HT-29 (cell line): ENCODE measurements around the gene ZNF638.

DNA sequence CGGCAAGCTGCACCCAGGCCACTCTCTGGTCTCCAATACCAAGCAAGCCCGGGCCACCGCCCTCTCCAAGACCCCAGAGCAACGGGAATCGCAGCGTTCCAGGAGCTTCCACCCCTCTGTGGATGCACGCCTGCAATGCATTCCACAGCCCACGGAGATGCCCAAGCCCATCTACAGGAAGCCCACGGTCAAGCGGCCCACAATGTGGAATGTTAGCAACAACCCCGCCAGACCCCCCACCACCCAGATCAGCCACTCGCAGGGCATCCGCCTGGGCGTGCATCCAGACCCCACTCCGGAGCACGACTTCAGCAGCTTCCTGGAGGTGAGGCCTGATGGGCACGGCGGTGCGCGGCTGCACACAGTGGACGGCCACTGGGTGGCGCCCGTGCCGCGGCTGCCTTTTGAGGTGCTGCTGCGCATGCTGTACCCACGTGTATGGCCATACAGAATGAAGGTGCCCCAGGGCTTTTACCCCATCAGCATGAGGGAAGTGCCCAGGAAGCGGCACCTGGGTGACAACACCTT is 6.3 kb downstream of the ANKRD53 start:
- RAMPAGE, long total RNA: no peak

- RAMPAGE, long total RNA: no peak
These were observed 9.6 kb upstream of the TEX261 start for GRCh38 chr2:71004342-71004701.

DNA sequence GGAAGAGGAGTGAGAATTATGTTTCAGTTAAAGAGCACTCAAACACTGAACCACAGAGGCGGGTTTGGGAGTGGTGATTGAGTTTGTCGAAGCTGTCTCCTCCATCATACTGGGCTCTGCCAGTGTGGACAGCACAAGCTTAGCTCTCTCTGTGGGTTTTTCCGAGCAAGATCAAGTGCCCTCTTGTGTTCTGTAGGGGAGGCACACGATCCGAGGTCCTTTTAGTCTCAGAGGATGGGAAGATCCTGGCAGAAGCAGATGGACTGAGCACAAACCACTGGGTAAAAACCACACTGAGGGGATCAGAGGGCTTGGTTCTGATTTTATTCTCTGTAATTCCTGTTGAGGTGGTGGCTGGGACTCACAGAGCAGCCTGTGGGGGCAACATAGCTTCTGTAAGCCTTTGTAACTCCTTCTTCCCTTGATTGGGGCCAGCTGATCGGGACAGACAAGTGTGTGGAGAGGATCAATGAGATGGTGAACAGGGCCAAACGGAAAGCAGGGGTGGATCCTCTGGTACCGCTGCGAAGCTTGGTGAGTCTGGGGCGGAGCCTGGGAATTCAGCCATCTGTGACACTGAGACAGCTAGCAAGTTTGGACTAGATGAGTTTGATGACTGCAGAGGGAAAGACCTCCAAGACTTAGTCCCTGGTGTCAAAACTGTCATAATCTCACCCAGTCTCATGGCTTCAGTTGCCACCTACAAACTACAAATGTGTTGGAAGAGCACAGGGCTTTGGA is 2.0 kb downstream of the NAGK start:
- RAMPAGE, long total RNA: no peak

- RAMPAGE, long total RNA: no peak
These were observed 26.1 kb downstream of the MPHOSPH10 start for GRCh38 chr2:71156336-71157130.

DNA sequence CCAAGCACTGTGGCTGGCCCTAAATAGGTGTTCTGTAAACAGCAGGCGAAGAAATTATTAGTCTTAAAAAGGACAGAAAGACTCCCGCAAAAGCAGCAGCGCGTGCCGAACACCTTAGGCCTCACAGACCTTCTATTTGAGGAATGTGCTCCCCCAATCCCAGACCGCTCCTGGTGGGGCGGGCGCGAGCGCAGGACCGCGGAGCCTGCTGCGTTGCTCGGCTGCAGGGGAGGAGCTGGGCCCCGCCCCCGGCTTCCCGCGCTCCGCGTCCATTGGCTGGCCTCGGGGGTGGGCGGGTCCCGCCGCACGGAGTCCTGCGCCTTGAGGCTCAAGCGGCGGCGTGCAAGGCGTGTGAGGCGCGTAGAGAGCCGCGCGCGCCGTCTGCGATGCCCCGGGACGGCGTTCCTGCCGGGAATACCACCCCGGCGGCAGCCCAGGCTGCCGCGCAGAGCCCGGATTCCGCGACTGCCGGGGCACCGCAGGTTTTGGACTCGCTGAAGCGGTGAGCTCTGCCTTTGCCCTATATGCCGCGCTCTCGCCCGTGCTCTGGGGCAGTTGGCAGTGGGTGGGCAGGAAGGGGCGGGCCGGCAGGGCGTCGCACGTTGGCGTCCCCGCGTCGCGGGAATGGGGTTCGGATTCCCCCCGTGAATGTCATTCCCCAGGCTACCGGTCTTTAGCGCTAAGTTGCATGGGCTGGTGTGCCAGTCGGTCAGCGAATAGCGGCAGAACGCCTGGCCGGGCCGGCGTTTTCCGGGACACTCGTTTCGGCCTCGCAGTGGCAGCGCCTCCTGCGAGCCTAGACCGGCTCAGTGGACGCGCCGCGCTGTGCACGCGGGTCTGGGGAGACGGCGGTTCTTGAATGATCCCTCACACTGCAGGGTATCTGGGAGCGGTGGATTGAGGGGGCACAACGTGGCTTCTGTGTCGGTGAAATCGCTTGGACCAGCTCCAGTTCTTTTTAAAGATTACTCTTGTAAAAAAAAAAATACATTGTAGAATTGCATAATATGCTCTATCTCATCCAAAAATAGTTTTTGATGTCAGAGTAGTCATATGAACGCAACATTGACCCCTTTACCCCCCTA is 49.7 kb upstream of the PAIP2B start:
- RAMPAGE, long total RNA: start-site peak on the plus strand centred at position 344 of the sequence, 96 bp wide, 26 and 48 reads in 2 replicates

DNA sequence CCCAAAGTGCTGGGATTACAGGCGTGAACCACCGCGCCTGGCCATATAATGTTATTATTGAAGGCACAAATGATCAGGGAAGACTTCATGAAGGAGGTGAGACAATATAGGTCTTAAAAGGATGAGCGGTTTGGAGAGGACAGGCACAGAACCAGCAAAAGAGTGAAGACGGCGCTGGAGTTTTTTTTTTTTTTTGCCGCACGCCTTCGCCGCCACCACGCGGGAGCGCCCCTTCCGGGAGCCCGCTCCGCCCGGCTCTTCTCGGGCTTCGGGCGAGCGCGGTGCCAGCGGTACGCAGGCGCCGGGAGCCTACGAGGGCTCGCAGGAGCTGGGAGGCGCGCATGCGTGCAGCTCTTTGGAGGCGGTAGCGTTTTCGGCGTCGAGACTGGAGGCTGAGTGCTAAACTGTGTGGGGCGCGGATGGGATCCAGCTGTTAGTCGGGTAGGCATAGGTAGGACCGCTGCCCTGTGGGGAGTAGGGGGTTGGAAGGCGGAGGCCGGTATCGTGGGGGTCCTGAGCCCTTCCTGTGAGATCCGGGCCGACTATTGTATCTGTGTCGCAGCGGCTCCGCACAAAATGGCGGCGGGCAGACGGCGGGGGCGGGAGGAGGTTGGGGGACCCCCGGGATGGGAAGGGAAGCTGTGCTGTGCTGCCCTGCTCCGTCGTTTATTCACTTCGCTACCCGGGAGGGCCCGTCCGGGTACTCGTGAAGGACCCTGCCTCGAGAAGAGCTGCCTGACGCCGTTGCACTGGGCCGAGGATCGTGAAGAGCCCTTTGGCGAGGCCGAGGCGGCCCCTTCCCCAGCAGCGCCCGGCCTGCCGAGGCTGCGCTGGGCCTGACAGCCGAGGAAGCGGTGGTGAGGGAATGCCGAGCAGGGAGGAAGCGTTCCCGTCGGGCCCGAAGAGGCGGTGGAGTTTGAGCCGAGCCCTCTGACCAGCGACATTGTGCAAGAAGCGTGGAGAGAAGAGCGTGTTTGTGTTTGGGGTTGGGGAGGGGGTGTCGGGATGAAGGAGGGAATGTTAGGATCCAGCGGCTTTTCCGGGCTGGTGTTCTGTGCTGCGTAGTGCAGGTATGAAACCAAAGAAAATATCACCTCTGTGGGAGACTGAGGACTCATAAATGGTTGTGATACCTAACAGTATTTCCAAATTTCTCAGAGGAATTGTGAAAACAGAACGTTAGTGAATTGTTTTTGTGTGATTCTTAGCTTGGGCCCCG is at the start of gene ZNF638:
TSS of gene ZNF638 (plus strand) at position 358 of the 1,219 bp plus-strand sequence.
- RAMPAGE, long total RNA: no peak

GRCh38 chr2:71338585-71338969 is 7.0 kb downstream of the ZNF638 start:
- RAMPAGE, long total RNA: no peak

- RAMPAGE, long total RNA: no peak
These were observed 39.7 kb upstream of the DYSF start for GRCh38 chr2:71426367-71427688.

DNA sequence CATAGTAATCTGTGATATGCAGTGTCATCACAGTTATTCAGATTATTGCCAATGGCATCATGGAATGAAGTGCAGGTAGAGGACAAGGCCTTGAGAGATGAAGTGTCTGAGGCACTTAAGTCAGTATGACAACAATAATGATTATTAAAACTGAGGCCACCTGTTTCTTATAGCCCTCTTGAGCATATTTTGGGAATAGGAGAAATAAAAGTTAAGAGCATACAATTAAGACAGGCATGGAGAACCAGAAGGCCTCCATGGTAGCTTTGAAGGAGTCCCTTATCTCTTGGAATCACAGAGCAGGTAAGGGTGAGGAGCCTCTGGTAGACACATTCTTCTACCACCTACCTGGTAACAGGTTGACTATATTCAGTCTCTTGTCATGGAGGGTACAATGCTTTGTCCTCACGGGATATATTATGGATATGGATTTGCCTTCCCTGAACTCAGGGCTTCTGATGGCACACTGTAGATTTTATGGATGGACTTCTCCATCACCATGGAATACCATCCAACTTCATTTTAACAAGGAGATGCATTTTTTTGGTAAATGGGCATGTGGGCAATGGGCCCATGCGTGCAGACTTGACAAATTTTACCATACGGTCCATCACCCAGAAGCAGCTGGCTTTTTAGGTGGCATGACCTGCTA is 22.6 kb upstream of the DYSF start:
- RAMPAGE, long total RNA: no peak

- RAMPAGE, long total RNA: no peak
These were observed 1.6 kb downstream of the DYSF start for GRCh38 chr2:71467922-71468585.

DNA sequence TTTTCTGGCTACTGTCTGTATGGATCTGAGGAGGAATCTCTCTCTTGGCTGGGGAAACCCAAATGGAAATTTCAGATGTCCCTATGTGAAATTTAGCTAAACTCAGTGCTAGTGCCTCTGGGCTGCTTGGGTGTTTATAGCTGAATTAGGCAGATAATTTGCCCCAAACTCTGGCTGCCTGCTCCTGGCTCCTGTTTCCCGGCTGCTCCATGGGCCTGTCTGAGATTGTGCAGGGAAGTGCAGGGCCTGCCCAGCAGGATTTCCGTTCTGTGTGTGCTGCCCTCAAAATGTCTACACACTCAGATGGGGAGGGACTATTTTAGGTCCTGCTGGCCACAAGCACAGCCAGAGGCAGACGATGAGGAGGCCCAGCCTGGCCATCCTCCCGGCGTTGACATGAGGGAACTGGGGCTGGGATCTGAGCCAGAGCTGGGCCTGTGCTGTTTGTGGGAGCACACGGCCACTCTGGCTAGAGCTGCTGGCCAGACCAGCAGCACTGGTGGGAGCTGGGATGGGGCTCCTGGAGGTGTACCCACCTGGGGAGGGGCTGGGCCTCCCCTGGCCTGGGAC is 148.4 kb downstream of the DYSF start:
- RAMPAGE, long total RNA: no peak

DNA sequence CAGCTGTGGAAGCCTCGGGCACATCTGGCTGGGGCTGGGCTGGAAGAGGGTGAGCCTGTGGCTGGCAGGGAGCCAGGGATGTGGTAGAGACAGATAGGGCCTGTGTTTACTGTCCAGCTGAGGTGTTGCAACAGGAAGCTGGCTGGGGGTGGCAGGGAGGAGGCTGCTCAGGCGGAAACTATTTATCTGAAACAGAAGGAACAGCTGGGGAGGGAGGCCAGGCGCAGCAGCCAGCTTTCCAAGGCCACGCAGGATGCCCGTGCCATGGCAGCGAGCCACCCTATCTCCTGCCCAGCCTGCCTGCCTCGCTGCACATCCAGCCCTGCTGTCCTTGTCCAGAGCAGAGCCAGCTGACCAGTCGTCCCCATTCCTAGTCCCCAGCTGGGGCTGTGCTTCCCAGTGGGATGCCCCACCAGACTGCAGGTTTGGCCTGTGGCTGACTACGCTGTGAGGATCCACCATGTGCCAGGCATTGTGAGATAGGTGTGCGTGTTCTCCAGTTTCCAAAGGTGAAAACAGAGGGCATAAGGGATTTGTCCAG is 264.6 kb downstream of the CYP26B1 start:
- RAMPAGE, long total RNA: no peak

- RAMPAGE, long total RNA: no peak
These were observed 2.3 kb downstream of the CYP26B1 start for GRCh38 chr2:72145246-72145882.

GRCh38 chr2:72233867-72234309 is 86.2 kb upstream of the CYP26B1 start:
- RAMPAGE, long total RNA: no peak

GRCh38 chr2:72693184-72693440 is 132.7 kb downstream of the EXOC6B start:
- RAMPAGE, long total RNA: no peak

GRCh38 chr2:72862157-72863255 is 24.7 kb upstream of the SPR start:
- RAMPAGE, long total RNA: no peak

DNA sequence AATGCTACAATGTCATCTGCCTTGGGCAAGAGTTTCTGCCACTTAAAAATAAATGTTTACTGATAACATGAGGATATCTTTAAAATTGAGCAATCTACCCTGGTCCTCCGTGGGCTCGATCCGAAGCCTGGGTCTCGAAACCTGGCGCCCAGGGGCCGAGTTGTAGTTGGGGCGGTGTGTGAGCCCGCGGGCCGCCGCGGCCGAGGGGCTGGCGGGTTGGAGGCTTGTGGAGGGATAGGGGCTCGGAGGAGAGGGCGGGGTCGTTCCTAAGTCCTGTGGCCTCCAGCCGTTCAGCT is 2.4 kb downstream of the EMX1 start:
- RAMPAGE, long total RNA: no peak

- RAMPAGE, long total RNA: no peak
These were observed 36.5 kb downstream of the EMX1 start for GRCh38 chr2:72953852-72954279.

- RAMPAGE, long total RNA: no peak
These were observed 37.8 kb downstream of the SFXN5 start for GRCh38 chr2:73033546-73034374.

DNA sequence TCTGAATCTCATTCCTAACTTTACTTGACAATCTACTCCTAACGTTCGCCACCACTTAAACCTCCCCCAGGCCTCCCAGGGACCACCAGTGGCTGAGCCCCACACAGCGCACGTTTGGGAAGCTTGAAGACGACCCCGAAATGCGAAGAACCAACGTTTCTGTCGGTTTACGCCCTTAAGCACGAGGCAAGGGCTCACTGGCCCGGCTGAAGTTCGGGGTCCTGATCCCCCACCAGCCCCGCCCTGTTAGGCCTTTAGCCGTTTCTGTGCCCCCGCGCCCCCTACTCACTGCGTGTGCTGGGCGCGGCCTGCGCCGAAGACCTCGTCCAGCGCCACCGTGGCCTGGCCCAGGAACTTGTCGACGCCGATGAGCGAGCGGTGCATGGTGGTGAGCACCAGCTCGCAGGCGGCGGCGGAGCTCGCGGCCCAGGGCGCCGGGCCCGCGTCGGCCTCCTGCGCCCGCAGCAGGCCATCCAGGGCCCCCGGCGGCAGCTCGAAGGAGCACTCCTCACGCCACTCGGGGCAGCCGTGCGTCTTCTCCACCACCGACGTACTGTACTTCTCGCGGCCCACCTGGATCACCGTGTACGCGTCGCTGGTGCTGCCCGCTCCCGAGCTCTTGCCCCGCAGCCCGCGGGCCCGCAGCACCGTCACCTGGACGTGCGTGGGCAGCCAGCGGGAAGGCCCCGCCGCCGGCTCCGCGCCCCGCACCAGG is 533 bp downstream of the RAB11FIP5 start:
- RAMPAGE, long total RNA: no peak